UCH-1 (cell line): ENCODE data around the gene PGAP4.

DNA sequence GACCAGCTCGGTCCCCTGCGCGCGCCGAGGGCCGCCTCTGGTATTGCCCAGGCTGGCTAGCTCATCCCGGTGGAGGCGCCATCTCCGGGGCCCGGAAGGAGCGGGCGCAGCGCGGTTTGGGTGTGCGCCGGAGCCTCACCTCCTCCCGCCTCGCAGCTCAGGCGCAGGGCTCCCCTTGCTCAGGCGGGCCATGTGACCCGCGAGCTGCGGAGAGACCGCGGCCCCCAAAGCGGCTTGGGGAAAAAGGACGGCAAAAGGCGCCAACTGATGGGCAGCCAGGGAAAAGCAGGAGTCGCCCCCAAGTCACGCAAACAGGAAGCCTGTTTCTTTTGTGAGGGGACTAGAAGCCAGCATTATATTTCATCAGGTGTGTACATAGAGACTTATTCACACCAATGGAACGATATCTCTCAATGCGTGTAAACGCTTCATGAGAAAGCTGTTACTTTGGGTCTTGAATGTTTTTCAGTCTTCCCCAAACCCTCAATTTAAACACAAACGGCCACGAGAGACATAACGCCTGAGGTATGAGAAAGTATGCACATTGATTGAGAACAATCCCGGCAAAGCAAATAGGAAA, at the start of gene PGAP4:
PGAP4 (minus strand) TSS at position 214 of the 580 bp plus-strand sequence.
- RRBS, result 9% methylated on average over 12 of the region's 37 CpGs

- RRBS, result no CpG with 5 or more reads among the region's 2 CpGs
Measured at GRCh38 chr9:101572373-101572704, 22.4 kb downstream of the PPP3R2 start.

- RRBS, result no CpG with 5 or more reads among the region's 14 CpGs
Measured at GRCh38 chr9:101594656-101594855, 213 bp downstream of the PPP3R2 start.

- RRBS, result no CpG with 5 or more reads among the region's 16 CpGs
Measured at GRCh38 chr9:104816932-104817849, 53.3 kb downstream of the NIPSNAP3B start.

GRCh38 chr9:104843004-104843727, 79.2 kb downstream of the NIPSNAP3B start:
- RRBS, result no CpG with 5 or more reads among the region's 7 CpGs

DNA sequence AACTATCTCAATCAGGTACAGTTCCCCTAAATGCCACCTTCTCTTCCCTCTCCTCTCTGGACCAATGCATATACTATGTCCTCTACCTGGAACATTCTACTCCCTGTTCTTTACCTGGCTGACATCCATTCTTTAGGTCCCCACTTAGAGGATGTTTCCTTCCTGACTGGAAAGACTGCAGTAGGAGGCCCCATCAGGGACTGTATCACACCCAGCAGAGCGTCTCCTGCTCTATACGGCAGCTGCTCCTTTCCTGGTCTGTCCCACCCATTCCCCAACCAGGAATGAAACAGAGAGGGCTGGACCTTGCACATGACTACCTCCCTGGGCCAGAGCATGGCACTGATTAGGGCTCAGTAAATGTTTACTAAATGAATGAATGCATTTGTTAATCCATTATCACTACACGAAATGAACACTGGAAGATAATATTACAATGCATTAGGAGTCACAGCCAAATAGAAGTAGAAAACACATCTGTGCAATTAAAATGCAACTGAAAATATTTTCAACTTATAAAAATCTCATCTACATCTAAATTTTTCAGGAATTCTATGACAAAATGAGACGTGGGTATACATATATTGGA, 76.4 kb downstream of the ABCA1 start:
- RRBS, result no CpG with 5 or more reads among the region's 4 CpGs

DNA sequence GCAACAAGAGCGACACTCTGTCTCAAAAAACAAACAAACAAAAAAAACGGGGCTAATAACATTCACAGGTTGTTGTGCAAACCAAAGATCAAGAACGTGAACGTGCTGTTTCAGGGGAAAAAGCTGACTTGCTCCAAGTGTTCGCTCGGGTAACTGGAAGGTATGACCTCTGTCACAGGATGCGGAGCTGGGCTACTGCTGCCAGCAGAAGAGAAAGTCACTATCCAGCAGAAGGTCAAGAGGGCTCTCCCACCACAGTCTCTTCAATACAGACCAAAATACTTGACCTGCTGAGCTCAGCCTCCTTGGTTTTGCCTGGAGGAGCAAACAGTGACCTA, 59.7 kb downstream of the ABCA1 start:
- RRBS, result no CpG with 5 or more reads among the region's 7 CpGs

GRCh38 chr9:104885113-104885676, 42.8 kb downstream of the ABCA1 start:
- RRBS, result no CpG with 5 or more reads among the region's 10 CpGs

DNA sequence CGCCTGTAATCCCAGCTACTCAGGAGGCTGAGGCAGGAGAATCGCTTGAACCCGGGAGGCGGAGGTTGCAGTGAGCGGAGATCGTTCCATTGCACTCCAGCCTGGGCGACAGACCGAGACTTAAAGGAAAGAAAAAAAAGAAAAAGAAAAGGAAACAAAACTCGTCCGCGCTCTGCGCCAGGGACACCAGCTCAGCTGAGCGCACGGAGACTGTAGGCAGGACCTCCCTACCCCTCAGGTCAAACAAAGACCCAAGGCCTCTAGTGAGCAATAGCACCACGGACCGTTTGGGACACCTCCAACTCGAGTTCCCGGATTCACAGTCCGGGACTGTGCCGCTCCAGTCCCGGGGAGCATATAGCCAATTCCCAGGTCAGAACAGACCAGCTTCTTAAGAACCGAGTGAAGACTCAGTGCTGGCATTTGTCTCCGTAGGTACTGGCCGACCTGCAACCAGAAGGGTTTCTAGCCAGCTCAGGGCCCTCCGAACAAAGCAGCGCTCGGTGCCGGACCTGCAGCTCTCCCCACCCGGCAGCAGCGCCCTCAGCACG, 798 bp downstream of the ABCA1 start:
- RRBS, result no CpG with 5 or more reads among the region's 31 CpGs

- RRBS, result no CpG with 5 or more reads among the region's 11 CpGs
Measured at GRCh38 chr9:104993555-104994371, 65.8 kb upstream of the ABCA1 start.

DNA sequence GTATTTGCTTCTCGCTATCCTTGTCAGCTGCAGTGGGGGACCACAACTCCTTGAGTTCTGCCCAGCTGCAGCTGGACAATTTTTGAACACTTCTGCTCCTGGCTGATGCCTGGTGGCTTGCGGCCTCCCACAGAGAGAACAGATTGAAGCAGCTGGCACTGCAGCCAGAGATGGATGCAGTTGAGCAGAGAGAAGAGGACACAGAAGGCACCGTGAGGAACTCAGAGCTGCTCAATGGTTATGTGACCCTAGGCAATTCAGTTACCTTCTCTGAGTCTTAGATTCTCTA, 134.5 kb upstream of the ABCA1 start:
- RRBS, result no CpG with 5 or more reads among the region's 3 CpGs

- RRBS, result no CpG with 5 or more reads among the region's 4 CpGs
Measured at GRCh38 chr9:105374232-105374882, 73.5 kb upstream of the FSD1L start.

GRCh38 chr9:105457461-105457956, 9.7 kb downstream of the FSD1L start:
- RRBS, result 68% methylated on average over 3 of the region's 10 CpGs

DNA sequence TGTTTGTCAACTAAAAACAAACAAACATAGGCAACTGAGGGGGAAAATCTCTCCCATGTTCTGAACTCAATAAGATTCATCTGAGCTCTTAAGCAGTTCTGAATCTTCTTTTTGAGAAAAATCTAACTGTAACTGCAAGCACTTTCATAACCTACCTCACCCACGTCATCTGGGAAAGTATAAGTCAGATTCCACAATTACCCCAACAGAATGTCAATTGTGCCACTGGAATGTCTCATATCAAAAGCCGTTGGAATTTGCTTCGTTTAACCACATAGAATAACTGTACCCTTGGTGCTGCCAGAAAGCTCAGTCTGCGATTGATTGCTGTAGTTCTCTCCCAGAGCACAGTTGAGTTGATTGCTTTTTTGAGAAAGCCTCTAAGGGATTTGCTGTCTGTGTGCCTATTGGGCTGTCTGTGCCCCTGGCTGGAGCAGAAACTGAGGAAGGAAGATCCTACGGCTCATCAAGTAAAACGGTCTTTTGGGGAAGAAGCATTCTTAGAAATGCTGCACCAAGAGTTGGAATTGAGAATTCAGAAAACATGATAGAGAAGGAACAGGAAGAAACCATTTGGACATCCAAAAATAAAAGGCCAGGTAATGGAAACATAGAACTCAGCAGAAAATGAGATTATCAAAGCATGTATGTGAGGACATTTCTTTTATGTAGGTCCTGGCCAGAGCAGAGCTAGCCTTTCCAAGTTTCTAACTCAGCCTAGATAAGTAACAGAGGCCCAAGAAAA, 583.7 kb downstream of the TMEM38B start:
- RRBS, result no CpG with 5 or more reads among the region's 6 CpGs

GRCh38 chr9:106304571-106304900, 558.4 kb upstream of the ZNF462 start:
- RRBS, result no CpG with 5 or more reads among the region's 3 CpGs

DNA sequence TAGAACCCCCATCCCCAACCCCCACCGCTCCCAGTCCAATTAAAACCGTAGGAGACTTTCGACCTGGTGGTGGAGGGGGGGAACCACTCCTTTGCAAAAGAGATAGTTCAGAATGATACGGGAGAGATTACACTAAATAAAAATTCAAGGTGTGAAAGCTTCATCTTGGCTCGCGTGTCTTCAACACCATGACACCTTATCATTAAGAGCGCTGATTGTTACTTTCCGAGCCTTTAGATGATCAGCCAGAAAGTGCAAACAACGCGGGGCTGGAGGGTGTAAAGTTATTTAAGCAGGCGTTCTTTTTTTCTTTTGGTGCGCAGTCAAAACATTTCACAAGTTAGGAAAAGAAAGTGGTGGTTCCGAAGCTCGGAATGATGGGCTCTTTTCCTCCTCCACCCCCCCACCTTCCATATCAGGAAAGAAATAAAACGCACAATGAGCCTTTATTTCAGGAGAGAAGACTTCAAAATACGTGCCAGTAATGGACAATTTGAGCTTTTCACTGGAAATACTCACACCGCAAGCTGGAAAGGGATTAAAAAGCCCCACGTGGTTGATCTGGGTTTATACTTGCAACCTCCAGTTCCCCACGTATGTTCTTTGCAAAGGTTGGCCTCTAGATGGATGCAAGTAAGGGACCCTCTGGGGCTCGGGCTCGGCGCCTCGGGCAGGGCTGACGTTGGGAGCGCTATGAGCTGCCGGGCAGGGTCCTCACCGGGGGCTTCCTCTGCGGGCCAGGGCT, 1.1 kb upstream of the ZNF462 start:
- RRBS, result no CpG with 5 or more reads among the region's 28 CpGs

DNA sequence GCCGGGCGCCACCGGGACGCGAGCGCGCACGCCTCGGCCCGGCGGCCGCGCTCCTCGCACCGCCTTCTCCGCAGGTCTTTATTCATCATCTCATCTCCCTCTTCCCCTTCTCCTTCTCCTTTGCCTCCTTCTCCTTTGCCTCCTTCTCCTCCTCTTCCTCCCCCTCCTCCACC, 659 bp upstream of the ZNF462 start:
- RRBS, result no CpG with 5 or more reads among the region's 16 CpGs

DNA sequence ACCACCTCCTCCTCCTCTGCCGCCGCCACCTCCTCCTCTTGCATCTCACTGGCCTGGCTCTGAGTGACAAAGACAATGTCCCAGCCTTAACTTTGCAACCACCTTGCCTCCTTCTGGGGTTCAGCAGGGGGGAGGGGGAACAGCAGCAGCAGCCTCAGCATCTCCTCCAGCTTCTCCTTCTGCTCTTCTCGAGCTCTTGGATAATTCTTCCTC, 466 bp upstream of the ZNF462 start:
- RRBS, result no CpG with 5 or more reads among the region's 3 CpGs

GRCh38 chr9:106928985-106929946, 66.3 kb downstream of the ZNF462 start:
- RRBS, result no CpG with 5 or more reads among the region's 27 CpGs

GRCh38 chr9:107221819-107222742, 61.0 kb upstream of the RAD23B start:
- RRBS, result no CpG with 5 or more reads among the region's 10 CpGs